ENCODE results near the gene RPRM.

GRCh38 chr2:152537045-152537575 is 180.2 kb downstream of the PRPF40A start:
- PRO-cap, result no peak
- RAMPAGE, long total RNA, 3 experiments, result no peak in any of the 3 experiments

DNA sequence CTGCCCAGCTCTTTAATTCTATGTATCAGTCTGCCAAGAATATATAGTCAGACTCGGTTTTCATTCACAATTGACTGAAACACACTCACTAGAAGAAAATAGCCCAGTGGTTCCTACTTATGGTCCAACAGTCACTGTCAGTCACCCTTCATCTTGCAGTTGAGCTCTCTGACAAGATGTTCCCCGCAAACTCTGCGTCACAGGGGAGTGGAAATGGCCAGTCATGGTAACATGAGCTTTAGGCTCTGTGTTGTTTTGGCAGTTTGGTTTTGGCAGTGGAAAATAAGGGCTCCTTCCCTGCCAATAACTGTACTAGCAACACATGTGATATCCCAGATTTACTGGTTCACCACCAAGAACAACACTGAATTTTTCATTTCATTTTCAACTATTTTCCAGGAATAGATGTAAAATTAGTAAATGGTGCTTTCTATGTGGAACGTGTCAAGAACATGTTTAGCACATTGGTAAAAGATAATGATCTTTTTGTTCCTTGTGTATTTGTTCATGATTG is 122.4 kb downstream of the PRPF40A start:
- PRO-cap, result bidirectional peak, plus-strand start at position 261 of the sequence, minus-strand start at position 155 of the sequence
- RAMPAGE, long total RNA, 3 experiments, result no peak in any of the 3 experiments

GRCh38 chr2:152647398-152648348 is 69.6 kb downstream of the PRPF40A start:
- PRO-cap, result no peak
- RAMPAGE, long total RNA, 3 experiments, result no peak in any of the 3 experiments

DNA sequence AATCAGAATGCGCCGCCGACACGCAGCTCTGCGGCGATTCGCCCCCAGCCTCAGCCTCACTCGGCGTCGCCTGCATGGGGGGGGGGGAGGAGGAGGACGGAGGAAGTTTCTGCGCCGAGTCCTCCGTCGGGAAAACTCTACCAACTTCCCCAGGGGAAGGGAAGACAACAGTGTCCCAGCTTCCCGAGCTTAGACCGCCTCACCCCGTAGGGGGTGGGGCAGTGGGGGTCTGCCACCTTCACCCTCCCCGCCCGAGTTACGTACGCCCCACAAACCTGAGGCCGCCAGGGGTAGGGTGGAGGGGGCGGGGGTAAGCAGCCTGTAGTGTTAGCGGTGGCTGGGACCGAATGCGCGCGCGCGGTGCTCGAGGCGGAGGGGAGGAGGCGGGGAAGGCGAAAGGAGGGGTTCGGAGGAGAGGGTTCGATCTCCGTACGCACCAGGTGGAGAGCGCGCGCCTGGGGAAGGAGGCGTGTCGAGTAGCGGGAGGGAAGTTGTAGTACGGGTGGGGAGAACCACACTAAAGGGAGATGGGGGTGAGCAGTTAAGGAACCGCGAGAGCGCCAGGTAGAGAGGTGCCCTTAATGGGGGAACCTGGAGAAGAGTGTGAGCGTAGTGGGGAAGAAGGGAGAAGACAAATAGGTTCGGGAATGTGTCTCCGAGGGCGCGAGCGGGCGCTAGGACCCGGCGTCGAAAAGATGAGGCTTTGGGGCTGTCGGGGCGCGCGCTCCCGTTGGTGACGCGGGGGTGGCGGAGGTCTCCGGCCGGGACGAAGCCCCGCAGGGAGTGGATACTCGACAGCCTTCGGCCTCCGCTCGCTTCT is 505 bp upstream of the PRPF40A start:
- PRO-cap, result bidirectional peak, plus-strand start at position 104 of the sequence, minus-strand start outside the sequence; bidirectional peak, plus-strand start at position 327 of the sequence, minus-strand start at position 464 of the sequence; bidirectional peak, plus-strand start outside the sequence, minus-strand start at position 676 of the sequence
- RAMPAGE, long total RNA, 3 experiments, result start-site peak on the plus strand in 3 of 3 experiments, centred at positions 88 to 389 of the sequence, 15 to 42 reads per replicate; start-site peak on the minus strand in 2 of 3 experiments, centred at positions 278 to 462 of the sequence, 68 to 1,080 reads per replicate

DNA sequence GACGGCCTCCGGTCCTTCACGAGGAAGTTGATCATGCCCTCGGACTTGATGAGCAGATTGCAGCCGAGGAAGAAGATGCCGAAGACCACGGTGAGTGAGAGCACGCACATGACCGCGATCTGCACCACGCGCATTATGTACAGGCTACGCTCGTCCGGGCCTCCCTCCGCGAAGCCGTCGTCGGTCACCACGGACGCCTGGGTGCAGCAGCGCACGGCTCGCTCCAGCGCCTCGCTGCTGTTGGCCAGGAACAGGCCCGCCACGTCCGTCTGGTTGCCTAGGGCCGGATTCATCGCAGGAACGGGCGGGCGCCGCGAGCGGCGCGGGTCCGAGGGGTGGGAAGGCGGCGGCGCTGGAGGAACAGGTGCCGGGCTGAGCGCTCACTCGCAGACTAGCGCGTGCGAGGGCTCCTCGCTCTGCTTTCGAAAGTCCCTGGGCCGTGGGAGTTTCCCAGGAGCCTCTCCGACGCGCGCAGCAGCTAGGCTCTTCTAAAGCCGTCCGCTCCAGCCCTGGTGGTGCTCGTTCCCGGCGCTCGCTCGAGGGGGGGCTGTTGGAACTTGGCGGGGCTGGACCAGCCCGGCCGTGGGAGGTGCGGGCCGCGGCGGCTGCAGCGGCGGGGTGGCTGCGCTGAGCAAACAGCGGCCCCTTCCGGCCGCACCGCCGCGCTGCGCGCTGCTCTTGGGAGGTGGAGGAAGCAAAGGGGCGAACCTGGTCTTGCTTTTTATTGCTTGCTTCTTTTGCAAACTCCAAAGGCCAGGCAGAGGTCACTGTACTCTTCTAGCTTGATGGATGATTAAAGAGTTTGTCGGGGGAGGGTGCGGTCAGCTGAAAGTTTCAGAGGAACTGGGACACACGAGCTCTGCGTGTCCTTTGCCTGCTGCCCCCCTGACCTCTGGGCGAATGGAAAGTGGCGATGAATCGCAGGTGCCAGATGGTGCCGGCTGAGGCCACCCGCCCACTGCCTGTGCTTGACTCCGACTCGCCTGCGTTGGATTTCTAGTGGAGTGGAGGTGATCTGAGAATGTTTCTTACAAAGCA is at the start of gene RPRM:
Gene RPRM (minus strand): TSS at position 490 of the 1,038 bp plus-strand sequence.
- PRO-cap, result no peak
- RAMPAGE, long total RNA, 3 experiments, result no peak in any of the 3 experiments

DNA sequence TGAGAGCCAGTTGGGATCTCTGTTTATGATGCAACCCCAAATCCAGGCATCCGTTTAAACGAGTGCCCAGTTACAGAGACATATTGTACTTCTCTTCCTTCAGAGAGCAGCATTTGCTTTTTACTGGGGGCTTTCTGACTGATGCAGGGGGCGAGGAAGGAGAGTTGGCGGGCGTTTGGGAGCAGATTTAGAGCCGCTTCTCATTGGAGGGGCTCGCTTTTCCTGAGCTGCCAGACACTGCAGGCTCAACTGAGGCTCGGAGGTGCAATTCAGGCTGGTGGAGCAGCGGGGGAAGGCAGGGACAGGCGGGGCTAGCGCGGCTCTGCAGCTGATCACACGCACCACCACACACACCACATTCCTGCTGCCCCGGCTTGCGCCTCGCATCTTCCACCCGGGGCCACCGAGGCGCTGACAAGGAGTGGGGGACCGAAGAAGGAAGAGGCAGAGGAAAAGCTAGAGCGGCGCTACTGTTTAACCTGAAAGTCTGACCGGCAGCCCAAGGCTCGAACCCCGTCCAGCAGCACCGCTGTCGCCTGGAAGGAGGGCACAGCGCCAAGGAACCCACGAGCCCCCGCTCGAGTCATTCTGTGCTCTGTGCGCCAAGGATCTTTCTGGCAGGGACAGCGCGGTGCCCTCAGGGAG is 1.2 kb upstream of the KCNJ3 start:
- PRO-cap, result no peak
- RAMPAGE, long total RNA, 3 experiments, result no peak in any of the 3 experiments

GRCh38 chr2:156013546-156014228 is 318.8 kb downstream of the NR4A2 start:
- PRO-cap, result no peak
- RAMPAGE, long total RNA, 3 experiments, result no peak in any of the 3 experiments

DNA sequence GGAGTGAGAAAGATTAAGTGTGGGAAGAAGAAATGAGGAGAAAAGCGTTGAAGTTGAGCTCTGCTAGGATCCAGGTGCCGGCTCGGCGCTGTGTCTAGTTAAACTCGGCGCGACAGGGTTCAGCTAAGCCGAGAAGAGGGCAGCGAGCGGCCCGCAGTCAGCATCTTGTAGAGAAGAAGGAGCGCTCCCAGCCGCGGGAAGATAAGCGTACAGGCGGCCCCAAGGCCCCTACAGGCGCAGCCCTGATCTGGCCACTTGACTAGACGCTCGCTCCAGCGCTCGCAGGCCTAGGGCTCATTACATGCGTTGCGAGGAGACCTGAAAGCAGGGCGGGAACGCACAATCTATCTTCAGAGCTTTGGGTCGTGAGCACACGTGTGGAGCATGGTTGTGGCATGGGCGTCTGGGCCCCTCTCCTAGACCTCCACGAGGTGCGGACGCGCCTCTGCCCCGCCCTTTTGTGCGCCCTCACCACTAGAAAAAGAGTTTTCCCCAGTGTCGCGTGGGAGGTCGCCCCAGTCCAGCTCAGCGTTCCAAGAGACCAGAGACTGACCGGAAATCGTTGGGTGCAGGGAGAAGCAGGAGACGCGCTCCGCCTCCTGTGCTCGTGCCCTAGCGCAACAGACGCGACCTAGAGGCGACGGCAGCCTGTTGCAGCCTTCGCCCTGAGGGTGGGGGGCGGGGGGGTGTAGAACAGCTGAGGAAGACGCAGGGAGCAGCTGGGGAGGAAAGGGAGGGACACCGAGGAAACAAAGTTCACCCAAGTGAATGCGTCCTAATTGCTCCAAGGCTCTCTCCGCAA is 12.7 kb downstream of the NR4A2 start:
- PRO-cap, result bidirectional peak, plus-strand start at position 623 of the sequence, minus-strand start at position 550 of the sequence
- RAMPAGE, long total RNA, 3 experiments, result no peak in any of the 3 experiments

- PRO-cap, result no peak
- RAMPAGE, long total RNA, 3 experiments, result no peak in any of the 3 experiments
These were observed 2.8 kb downstream of the NR4A2 start for GRCh38 chr2:156329495-156330421.

- PRO-cap, result bidirectional peak, plus-strand start at chr2:156341942, minus-strand start at chr2:156341868
- RAMPAGE, long total RNA, 3 experiments, result no peak in any of the 3 experiments
These were observed 8.8 kb upstream of the NR4A2 start for GRCh38 chr2:156341013-156342109.

DNA sequence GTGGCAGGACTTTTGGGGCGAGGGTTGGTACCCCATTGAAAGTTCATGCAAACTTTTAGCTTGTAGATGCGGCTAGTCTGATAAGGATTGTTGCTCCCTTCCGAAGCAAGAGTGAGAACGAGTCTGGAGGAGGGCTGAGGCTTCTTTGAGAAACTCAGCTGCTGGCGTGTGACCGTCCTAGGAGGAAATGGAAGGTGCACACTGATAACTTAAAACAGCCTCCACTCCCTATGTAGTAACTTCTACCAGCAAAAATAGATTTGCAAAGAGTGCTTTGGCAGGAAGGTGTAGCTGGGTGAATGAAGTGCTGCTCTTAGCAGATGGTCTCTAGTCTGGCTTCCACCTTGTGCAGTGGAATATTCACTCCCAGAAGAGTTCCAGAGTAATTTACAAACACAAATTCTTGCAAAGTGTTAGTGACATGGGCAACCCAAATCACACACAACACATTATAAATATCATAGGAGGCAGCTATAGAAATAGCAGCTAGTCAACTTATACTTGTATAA is 611 bp downstream of the GPD2 start:
- PRO-cap, result unidirectional peak, minus-strand start at position 113 of the sequence; unidirectional peak, minus-strand start at position 206 of the sequence
- RAMPAGE, long total RNA, 3 experiments, result no peak in any of the 3 experiments

DNA sequence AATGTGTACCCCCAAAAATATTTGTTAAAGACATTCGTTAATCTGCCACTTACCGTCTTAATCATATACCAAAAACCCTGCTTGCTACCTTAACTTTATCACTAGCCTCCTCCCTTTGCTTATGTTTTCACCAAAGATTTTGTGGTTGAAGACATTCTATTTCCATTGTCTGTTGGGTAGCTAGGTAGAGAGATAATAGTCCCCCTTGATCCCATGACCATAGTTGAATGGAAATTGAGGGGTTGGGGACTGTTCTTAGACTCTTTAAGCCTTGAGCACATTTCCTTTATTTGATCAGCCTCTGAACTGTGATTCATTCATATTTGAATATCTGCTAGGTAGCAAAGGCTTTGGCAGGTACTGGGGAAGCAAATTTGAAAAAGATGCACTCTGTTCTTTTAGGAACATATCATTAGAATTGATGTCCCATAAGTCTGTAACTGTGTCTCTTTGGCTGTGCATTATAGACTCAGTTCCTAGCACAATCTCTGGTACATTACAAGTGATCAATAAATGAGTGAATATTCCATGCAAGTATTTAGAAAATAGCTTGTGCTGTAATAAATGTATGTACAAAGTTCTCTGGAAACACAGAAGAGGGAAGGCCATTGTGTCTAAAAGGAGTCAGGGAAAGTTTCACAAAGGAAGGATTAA is 107.0 kb downstream of the GPD2 start:
- PRO-cap, result no peak
- RAMPAGE, long total RNA, 3 experiments, result no peak in any of the 3 experiments

GRCh38 chr2:156544935-156545597 is 108.9 kb downstream of the GPD2 start:
- PRO-cap, result no peak
- RAMPAGE, long total RNA, 3 experiments, result no peak in any of the 3 experiments

- PRO-cap, result no peak
- RAMPAGE, long total RNA, 3 experiments, result no peak in any of the 3 experiments
These were observed 11.2 kb upstream of the GALNT5 start for GRCh38 chr2:157246127-157246827.

GRCh38 chr2:157529450-157529741 is 85.5 kb upstream of the CYTIP start:
- PRO-cap, result no peak
- RAMPAGE, long total RNA, 3 experiments, result no peak in any of the 3 experiments

- PRO-cap, result no peak
- RAMPAGE, long total RNA, 3 experiments, result no peak in any of the 3 experiments
These were observed 143.2 kb downstream of the PKP4 start for GRCh38 chr2:158599678-158600553.

DNA sequence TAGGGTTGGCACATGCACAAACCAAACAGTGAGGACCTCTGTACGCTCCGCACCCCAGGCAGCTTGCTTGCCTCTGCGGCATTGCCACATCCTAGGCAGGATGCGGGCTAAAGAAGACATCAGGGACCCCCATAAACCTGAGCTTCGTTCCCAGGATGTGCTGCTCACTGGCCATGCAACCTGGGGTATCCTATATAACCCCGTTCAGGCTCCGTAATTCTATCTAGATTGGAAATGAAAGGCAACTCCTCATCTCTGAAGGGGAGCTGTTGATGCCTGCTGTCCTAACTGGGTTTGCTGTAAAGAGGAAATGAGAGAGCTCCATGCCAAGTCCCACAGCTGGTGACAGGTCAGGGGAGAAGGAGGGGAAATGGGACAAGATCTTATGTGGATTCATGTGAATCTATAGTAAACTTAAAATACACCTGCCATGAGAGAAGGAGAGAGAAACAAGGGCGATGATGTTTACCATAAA is 128.0 kb upstream of the DAPL1 start:
- PRO-cap, result no peak
- RAMPAGE, long total RNA, 3 experiments, result no peak in any of the 3 experiments

- PRO-cap, result no peak
- RAMPAGE, long total RNA, 3 experiments, result no peak in any of the 3 experiments
These were observed 72.1 kb upstream of the DAPL1 start for GRCh38 chr2:158722968-158723472.

DNA sequence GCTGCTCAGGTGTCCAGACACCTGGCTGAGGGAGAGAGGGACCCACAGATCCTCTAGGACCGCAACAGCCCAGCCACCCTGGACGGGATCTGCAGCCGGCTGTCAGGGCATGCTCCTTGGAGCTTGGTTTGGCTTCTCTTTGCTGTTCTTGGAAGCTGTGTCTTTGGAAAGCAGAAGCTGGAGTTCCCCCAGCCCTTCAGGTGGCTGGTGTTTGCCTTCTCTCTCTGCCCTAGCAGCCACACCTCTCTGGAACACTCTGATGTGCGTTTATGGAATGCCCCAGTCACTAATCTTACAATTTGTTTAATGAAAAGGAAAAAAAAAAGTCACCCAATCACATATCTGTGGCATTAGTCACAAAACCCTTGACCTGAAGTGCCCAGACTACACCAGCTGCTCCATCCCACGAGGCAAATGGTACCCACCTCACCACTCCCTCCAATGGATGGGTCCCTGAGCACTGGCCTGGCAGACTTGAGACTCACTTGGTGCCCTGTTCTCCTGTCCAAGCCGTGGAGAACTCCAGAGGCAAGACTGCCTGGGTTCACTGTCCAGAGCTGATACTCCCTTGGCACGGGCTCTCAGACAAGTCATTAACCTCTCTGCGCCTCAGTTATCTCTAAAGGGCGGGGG is 70.2 kb upstream of the DAPL1 start:
- PRO-cap, result no peak
- RAMPAGE, long total RNA, 3 experiments, result no peak in any of the 3 experiments

DNA sequence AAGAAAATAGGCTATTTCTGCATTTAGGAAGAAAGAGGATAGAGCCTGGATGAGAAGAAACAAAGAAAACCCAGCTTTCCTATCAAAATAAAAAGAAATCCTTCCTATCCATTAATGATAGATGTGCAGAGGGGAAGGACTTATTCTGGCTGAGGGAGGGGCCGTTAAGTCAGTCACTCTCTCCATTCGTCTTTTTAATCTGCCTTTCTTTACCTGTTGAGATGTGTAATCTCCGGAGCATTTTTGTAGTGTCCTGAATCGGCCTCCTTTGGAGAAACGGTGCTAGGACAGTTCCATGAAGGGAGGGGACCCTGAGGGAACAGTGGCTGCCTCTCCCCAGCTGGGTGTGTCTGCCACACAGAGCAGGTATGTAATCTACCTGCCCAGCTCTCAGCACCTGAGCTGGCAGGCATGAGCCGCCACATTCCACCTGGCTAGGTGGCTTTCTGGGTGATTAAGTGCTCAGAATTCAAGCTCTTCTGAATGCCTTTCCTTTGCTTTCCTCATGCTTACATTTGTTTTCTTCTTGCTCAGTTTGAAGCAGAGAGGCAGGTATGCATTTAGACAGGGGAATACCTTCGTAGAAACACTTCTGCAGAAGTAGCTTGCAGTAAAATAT is 131.2 kb downstream of the WDSUB1 start:
- PRO-cap, result no peak
- RAMPAGE, long total RNA, 3 experiments, result no peak in any of the 3 experiments

All from gastrocnemius medialis (tissue), 3 donors.